Measurements from ENCODE around the gene CPEB4.

DNA sequence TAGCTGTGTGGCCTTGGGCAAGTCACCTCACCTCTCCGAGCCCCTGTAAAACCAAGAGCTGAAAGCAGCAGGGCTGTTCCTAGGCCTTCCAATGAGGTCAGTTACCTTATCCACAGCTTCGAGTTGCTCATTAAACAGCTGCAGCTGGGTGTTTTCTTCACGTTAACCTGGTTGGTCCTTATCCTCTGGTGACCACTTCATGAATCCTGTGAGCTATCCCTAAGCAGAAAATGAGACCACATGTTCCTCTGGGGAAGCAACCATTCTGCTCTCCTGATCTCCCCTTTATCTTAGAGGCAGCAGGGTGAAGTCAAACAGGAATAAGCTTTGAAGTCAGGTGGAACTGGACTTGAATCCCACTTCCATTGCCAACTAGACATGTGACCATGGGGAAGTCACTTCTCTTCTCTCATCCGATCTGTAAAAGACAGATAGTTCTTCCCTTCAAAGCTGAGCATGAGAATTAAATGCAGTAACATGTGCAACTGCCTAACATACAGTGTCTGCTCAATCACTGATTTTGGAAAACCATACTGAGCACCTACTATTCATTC lies 111.5 kb upstream of the BOD1 start:
- RRBS = no CpG with 5 or more reads among the region's 4 CpGs

GRCh38 chr5:173728836-173729236 lies 112.4 kb upstream of the BOD1 start:
- RRBS = 83% methylated on average over 2 of the region's 11 CpGs

DNA sequence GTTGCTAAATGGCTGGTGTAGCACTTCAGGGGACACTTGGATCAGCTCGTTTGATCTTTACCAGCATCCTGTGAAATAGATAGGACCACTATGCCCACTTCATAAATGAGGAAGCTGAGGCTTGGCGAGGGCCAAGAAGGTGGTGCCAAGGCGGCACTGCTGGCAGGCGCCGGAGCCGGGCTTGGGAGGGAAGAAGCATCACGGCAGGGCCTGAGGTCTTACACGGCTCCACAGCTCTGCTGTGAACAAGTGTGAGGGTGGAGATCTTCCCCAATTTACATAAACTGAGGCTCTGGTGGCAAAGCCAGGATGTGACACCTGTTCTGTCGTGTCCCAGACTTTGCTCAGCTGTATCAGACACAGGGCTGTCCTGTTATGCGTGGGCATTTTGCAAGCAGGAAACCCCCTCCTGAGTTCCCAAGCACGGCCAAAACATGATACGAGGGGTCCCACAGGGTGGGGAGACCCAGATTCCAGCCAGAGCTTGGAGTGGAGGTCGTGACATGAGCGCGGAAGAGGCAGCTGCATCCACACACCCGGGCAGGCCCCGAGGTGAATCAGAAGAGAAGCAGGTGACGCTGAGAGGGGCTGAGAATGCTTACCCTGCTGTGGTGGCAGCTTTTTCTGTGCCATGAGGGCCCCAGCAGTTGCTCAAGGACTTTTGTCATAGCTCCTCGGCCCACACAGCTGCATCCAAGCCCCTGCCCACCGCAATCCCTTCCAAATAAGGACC lies 117.5 kb upstream of the BOD1 start:
- RRBS = no CpG with 5 or more reads among the region's 20 CpGs

- RRBS = no CpG with 5 or more reads among the region's 5 CpGs
These were observed 129.5 kb upstream of the BOD1 start for GRCh38 chr5:173745940-173746381.

DNA sequence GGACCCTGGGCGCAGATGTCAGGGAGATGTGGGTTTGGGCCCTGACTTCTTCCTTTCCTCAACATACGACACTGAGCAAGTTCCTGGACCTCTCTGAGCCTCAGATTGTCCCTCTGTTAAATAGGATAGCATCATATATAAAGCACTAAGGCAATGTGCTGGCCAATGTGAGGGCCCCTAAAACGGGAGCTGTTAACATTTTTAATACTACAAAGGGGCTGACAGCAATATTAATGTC lies 120.9 kb upstream of the CPEB4 start:
- RRBS = no CpG with 5 or more reads among the region's 3 CpGs

DNA sequence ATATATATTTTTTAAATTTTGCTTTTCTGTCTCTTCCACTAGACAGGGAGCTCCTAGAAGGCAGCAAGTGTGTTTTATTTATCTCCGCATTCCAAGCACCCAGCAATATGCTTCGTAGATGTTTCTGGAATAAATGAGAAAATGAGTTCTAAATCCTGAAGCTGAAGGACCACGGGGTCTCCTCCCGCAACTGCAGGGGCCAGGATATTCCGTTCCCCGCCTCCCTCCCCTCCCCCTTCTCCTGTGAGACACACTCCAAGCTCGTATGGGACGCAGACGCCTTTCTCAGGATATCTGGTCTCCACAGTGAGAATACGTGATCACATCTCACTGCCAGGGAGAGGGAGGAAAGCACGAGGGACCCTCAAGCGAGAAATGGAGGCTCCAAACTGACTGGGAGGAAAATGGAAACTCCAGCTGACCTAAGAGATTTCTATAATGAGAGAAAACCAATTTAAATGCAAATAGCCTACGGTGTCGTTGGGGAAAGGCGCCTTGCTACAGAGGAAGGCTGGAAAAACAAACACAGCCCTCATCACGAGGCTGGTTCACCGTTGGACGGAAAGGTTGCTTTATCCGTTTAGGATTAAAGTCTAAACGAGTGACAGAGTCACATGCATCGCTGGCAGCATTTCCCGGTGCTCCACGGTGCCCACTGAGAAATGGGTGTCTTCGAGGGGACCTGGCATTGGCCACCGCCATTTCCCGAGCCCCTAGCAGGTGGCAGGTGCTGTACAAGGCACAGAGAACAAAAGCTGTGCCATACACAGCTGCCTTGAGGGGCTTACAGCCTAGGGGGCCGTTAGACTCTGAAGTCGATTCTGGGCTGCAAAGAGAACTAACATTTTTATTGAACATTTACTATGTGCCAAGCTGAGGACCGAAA lies 117.0 kb upstream of the CPEB4 start:
- RRBS = no CpG with 5 or more reads among the region's 29 CpGs

DNA sequence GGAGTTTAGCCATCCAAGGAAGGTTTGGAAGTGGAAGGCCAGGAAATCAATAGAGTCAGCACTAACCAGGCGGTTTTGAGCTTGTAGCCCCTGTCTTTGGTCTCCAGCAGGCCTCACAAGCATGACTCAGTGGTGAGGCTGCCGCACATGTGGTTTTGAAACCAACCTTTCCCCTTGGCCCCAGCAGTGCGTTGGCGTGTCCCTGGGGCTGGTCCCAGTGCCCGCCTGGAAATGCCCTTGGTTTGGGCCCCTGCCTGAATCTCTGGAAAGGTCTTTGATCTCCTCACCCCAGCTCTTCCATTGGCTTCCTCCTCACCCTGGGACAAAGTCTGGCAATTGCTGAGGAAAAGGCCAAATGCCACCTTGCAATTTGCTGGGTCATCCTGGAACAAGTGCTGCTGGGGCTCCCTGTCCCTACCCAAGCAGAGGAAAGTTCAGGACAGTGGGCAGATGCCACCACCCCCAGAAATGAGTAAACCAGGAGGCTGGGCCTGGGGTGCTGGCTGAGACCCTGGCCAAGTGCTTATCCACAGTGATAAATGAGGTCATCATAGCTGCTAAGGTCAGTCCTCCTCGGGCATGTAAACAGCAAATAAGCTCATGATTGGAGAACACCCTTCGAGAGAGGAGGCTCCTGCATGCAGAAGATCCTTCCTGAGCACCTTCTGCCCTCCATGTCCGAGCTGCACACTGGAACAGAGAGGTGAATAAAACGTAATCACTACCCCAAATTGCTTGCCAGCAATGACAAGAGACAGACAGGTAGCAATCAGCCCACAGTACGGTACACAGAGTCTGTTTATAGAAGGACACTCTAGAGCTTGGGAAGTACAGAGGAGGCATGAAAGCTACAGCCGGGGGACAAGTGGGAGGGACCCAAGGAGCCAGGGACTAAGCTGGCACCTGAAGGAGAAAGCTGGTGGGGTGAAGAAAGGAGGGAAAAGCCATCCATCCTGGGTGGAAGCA lies 98.9 kb upstream of the CPEB4 start:
- RRBS = no CpG with 5 or more reads among the region's 11 CpGs

DNA sequence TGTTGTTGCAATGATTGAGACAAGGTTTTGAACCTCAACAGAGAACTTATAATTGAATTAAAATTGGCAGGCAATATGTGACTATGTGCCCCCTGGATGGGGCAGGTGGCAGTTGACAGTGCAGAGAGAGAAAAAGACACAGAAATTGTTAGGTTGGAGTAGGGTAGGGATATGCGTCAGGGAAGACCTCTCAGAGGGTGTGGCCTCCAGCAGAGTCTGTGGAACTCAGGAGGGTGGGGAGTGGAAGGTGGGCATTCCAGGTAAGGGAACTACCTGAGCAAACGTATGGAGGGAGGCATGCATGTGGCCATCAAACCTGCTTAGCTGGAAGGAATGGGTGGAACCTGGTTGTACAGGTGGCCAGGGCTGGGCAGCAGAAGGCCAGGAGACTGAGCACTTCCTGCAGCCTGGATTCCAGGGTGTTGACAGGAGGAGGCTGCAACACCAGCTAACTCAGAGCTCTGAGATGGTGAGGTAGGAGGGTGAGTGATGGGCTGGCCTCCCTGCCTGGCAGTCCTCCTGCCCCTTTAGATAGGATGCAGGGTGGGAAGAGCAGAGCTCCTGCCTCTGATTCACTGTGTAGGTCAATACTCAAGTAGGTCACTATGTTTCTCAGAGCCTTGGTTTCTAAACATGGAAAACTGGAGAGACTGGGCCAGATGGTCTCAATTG lies 92.6 kb upstream of the CPEB4 start:
- RRBS = no CpG with 5 or more reads among the region's 2 CpGs

GRCh38 chr5:173866072-173866850 lies 21.9 kb upstream of the CPEB4 start:
- RRBS = no CpG with 5 or more reads among the region's 17 CpGs

DNA sequence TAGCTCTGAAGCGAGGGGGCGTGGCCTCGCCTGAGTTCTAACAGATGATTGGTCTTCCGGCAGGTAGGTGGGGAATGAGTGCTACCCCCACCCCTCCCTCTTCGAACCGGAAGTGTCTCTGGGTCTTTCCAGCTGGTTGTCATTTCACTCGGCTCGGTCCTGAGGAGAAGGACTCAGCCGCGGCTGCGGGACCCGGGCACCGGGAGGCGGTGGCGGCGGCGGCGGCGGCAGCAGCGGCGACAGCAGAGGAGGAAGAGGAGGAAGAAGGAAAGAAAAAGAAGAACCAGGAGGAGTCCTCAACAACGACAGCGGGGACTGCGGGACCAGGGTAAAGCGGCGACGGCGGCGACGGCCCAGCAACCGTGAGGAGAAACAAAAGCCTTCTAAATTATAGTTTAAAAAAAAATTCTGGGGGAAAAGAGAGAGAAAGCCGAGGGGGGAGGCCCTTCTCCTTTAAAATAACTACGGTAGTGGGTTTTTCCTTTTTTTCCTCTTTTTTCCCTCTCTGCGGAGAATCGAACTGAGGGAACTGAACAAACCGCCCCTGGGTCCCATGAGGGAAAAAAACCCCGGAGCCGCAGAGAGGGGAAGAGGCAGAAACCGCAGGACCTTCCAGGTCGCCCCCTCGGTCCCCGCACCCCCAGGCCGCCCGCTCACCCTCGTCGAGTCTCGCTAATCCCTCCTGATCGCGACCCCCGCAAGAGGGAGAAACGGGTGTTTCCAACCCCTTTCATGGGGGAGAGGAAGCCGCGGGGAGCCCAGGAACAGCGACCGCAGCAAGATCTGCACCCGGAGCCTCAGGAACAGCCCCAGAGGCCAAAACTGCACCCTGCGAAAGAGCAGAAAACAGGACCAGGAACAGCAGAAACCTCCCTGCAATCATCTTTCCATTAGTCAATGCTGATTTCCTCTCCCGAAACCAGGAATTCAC lies at the start of gene CPEB4:
TSS of gene CPEB4 (plus strand) at position 147 of the 931 bp plus-strand sequence.
- RRBS = 1% methylated on average over 6 of the region's 58 CpGs

GRCh38 chr5:173950805-173951244 lies 38.1 kb upstream of the C5orf47 start:
- RRBS = no CpG with 5 or more reads among the region's 3 CpGs

DNA sequence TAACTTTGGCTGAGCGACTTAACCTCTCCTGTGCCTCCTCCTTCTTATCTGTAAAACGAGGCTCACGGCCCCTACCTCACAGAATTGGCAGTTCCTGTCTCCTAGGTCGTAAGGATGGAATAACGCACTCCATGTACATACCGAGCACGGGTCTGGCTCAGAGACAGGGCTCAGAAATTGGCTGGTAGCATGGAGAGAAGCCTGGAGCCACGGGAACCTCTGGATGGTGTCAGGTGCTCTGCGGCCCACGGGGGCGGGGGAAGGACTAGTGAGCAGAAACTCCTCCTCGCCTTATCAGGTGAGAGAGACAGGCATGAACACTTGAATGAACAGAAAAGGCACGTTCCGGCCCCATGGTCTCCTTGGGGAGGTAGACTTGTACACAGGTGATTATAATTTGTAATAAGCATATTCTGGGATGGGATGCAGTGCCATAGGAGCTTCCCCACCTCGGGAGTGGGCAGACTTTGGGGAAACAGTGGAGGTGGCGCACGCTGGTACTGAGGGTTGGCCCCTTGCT lies 15.3 kb upstream of the C5orf47 start:
- RRBS = no CpG with 5 or more reads among the region's 17 CpGs

DNA sequence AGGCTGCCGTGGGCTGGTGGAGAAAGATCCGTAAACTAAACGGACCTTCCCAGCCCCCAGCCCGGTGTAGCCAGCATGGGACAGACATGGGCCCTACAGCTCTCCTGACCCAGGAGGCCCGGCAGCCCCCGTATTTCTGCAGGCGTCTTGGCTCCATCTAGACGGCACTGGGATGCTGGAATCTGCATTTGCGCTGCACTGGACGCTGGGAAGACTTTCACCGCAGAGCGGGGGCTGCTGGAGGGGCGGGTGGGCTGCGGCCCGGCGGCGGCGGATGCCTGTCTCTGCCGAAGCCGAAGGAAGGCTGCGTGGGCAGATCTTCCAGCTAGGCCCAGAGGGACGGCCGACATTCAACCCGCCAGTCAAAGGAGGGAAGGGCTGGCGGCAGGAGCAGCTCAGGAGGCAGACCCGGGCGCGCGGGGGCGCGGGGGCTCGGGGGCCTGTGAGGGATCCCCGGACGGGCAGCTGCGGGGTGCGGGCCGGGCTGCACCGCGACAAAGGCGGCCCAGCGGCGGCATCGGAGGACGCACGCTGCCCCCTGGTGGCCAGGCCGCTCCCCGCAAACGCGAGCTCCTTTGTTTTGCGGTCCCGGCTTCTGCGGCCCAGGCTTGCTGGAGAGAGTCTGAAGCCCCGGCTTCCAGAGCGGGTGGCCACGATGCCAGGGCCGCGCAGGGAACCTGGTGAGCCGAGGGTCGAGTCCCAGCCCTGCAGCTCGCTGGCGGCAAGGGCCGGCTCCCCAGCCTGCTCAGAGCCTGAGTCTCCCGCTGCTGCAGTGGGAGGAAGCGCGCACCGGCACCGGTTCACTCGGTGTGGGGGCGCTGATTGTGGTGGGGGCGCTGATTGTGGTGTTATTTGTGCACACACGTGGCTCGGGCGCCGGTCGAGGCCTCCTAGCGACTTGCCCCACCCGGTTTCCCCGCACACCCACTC lies 266.4 kb downstream of the NSG2 start:
- RRBS = 10% methylated on average over 40 of the region's 78 CpGs

GRCh38 chr5:174327412-174327903 lies 282.0 kb downstream of the NSG2 start:
- RRBS = no CpG with 5 or more reads among the region's 9 CpGs

GRCh38 chr5:174493658-174494097 lies 230.7 kb upstream of the MSX2 start:
- RRBS = no CpG with 5 or more reads among the region's 7 CpGs

GRCh38 chr5:175968473-175968698 lies 271 bp upstream of the THOC3 start:
- RRBS = no CpG with 5 or more reads among the region's 3 CpGs

DNA sequence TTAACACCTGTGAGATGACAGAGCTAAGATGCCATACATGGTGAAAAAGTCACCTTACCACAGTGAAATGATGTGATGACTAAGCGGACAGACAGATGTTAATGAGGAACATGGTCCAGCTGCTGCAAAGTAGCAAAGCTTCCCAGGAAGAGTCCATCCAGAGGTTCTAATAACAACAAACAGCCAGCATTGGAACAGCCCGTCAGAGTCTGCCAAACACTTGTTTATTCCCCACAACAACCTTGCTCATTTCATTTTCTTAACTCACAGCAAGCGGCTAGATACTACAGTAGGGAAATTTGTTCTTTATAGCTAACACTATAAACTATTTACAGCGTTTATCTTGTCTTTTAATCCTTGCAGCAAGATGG lies 1.8 kb downstream of the KIAA1191 start:
- RRBS = no CpG with 5 or more reads among the region's 4 CpGs

DNA sequence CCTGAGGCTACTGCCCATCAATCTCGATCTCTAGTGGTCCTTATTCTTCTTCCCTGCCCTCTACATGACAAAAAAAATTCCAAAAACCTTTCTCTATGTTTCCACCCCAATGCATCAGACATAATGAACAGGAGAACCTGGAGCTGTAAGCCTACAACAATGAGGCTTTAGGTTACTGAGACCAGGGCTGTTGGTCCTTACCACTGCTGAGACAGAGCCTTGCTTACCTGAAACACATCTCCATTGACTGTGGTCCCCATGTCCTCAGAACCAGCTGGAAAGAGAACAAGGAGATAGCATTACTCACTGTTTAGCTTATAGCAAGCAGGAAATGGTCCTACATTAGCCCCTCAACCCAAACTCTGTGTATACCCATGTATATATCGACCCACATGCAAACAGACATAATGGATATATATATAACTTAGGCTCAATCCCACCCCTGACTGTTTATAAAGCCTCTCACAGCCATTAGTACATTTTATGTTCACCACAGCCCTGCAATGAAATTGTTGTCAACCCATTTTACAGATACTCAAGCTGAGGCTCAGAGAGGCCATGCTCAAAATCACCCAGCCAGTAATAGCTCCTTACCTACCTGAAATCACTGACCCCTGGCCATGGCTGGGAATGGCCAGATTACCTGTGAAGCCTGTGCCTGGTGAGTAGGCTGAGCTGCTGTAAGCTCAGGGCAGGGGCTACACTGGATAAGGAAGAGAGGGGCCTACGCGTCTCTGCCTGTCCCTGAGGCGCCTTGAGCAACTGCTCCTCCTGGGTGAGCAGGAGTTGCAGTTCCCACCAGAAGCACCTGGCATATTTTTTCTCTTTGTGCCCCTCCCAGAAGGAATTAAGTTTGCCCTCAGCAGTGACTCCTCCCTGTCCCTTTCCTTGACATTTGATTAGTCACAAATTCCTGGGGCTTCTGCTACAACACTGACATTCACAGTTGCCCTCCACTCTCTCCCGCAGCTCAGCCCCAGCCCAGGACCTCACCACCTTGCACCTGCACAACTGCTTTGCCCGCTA lies 6.0 kb downstream of the CLTB start:
- RRBS = no CpG with 5 or more reads among the region's 7 CpGs

- RRBS = 2% methylated on average over 20 of the region's 41 CpGs
These were observed 5.1 kb upstream of the RNF44 start for GRCh38 chr5:176542099-176542902.

DNA sequence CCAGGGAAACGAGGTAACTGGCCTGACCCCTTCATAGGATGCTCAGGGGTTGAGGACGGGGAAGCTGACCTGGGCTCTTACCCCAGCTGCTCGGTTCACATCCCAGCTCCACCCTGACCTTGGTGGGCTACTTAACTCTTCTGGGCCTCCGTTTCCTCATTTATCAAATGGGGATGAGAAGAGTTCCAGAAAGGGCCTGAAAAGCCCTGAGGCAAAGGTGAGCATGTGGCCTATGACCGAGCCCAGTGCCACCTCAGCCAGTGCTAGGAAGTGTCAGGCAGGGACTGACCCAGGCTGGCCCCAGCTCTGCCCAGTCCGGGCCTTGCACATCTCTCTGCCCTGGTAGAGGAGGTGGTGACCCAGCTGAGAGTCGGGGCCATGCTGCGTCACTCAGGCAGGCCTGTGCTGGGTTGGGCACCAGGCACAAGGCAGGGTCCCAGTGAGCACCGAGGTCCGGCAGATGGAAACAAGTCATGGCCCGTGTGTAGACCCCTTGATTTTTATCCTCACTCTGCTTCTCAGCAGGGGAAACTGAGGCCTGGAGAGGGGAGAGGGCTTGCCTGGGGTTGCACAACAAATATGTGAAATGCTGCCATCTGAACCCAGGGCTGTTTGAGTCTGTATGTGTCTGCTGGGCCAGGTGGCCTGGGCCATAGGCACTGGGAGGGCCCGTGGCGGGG lies 703 bp downstream of the CDHR2 start:
- RRBS = no CpG with 5 or more reads among the region's 13 CpGs

All from brain (tissue), 1 donor.